Suprapubic skin (tissue), 4 donors: Measurements from ENCODE around the gene ESRRB.

- PRO-cap: no peak
- RAMPAGE, long total RNA, 4 experiments: no peak in any of the 4 experiments
Measured at GRCh38 chr14:75188336-75189287, 12.2 kb upstream of the TMED10 start.

- PRO-cap: no peak
- RAMPAGE, long total RNA, 4 experiments: no peak in any of the 4 experiments
Measured at GRCh38 chr14:75249394-75250406, 28.9 kb upstream of the FOS start.

DNA sequence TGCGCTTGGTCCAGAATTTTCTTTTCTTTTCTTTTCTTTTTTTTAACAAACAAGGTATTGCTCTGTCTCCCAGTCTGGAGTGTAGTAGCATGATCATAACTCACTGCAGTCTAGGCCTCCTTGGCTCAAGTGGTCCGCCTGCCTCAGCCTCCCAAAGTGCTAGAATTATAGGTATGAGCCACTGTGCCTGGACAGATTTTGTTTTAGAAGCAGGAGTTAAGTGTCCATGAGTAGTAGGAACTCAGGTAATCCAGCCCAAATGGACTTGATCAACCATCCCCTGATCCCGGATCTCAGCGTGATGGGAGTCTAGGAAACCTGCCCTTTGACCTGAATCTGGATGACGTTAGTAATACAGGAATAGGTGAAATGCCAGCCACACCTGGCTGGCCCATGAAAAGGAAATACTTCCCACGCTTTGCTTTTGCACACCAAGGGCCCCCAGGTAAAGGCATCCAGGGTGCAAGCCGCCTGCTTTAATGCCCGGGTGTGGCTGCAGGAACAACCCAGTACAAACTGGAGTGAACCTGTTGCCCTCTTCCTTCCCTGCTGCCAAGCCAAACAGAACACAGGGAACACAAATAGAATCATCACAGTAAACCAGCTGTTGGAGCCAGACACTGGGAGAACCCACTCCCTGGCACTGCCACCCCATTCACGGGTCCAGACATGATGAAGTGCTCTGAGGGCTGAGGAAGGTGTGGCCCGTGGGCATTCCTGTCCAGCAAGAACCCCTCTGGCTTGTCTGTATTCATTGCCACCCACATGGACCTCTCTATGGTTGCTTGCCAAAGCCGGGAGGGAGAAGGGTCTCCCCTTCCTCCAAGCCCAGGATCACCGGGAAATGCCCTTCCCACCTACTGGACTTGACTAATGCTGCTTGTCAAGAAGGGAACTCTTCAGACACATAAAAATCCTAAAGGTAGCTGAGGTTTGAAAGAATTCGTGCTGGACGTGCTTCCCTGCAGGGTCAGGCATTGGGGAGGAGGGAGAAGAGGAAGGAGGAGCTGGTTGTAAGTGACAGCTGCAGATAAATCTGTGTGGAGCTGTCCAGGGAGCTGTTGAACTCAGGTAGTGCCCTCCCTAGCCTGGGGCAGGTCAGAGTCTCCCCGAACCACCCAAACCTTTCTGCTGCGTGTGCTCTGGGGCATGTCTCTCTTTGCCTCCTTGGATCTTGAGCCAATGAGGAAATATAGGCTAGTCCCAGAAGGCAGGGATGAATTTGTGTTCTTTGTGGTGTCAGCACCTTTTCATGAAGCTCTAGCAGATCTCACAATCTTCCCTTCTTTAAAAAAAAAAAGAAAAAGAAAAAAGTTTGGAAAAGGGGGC lies 24.1 kb upstream of the FOS start:
- PRO-cap: no peak
- RAMPAGE, long total RNA, 4 experiments: no peak in any of the 4 experiments

GRCh38 chr14:75292350-75292687 lies 13.7 kb downstream of the FOS start:
- PRO-cap: no peak
- RAMPAGE, long total RNA, 4 experiments: no peak in any of the 4 experiments

GRCh38 chr14:75380774-75381228 lies 47.0 kb upstream of the JDP2 start:
- PRO-cap: no peak
- RAMPAGE, long total RNA, 4 experiments: no peak in any of the 4 experiments

DNA sequence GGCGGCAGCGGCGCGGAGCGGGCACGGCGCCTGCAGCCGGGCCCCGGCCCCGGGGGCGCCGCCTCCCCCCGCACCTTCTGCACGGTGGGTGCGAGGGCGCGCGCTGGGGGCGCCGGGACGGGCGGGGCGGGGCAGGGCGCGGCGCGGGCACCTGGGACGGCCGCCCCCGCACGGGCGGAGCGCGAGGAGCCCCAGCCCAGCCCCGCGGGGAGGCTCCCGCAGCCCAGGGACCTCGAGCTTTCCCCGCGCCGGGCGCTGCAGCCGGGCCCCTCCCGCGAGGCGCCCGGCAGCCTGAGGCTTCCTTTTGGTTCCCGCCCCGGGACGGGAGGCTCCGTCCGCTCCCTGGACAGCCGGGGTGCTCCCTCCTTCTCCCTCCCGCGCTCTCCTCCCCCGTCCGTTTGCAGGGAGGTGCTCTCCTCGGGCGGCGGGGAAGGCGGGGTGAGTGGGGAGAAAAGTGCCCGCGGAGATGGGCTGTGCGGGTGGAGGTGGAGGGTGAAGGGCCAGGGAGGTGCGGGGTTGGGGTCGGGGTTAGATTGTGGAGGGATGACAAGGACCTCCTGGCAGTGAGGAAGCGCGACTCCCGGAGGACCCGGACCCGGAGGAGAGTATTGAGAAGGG lies 456 bp downstream of the JDP2 start:
- PRO-cap: no peak
- RAMPAGE, long total RNA, 4 experiments: no peak in any of the 4 experiments

GRCh38 chr14:75434952-75435550 lies 7.2 kb downstream of the JDP2 start:
- PRO-cap: no peak
- RAMPAGE, long total RNA, 4 experiments: no peak in any of the 4 experiments

- PRO-cap: no peak
- RAMPAGE, long total RNA, 4 experiments: no peak in any of the 4 experiments
Measured at GRCh38 chr14:75559754-75560352, 18.6 kb upstream of the FLVCR2 start.

DNA sequence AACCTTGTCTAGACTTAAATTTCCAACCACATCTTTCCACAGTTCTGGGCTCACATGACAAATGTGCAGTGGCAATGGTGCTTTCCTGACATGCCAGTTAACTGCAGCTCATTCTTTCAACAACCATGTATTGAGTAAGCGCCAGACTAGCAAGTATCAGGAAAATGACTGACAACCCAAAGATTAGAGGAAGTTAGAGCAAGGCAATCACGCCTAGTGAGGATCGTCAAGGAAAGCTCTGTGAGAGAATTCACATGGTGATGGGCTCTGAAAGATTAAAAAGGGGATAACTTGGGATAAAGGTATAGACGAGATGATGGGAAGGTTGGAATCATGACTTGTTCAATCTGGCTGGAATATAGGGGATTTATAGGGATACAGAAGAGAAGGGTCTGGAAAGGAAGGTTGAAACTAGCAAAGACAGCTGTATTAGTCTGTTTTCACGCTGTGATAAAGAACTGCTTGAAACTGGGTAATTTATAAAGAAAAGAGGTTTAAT lies 35.9 kb downstream of the FLVCR2 start:
- PRO-cap: no peak
- RAMPAGE, long total RNA, 4 experiments: start-site peak on the plus strand in 1 of 4 experiments, centred at position 172 of the sequence, 12 reads per replicate

GRCh38 chr14:75978349-75978927 lies 3.4 kb downstream of the TGFB3 start:
- PRO-cap: no peak
- RAMPAGE, long total RNA, 4 experiments: no peak in any of the 4 experiments

DNA sequence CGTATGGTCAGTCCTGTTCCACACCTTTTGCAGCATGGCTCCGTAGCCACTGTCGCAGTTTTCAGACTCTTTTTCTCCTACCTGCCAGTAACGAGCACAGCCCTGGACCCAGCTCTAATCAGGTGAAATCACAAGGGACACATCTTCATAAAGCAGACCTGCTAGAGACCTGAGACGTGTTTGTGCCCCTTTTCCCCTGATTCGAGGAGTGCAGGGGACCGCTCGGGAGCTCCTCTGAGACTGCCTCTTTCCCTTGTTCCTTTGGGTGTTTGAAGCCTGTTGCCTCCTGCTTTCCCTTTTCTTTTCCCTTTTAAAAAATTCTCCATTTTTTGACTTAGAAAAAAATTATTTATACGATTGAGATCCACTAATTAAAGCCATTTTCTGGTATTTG lies 76.6 kb upstream of the GPATCH2L start:
- PRO-cap: no peak
- RAMPAGE, long total RNA, 4 experiments: no peak in any of the 4 experiments

GRCh38 chr14:76163527-76163914 lies 11.8 kb downstream of the GPATCH2L start:
- PRO-cap: no peak
- RAMPAGE, long total RNA, 4 experiments: no peak in any of the 4 experiments

- PRO-cap: no peak
- RAMPAGE, long total RNA, 4 experiments: no peak in any of the 4 experiments
Measured at GRCh38 chr14:76348787-76349372, 27.1 kb upstream of the ESRRB start.

GRCh38 chr14:76375870-76376486 lies at the start of gene ESRRB:
Gene ESRRB (plus strand): TSS chr14:76376137.
- PRO-cap: no peak
- RAMPAGE, long total RNA, 4 experiments: no peak in any of the 4 experiments

- PRO-cap: no peak
- RAMPAGE, long total RNA, 4 experiments: no peak in any of the 4 experiments
Measured at GRCh38 chr14:76761838-76762264, 583 bp downstream of the VASH1 start.

DNA sequence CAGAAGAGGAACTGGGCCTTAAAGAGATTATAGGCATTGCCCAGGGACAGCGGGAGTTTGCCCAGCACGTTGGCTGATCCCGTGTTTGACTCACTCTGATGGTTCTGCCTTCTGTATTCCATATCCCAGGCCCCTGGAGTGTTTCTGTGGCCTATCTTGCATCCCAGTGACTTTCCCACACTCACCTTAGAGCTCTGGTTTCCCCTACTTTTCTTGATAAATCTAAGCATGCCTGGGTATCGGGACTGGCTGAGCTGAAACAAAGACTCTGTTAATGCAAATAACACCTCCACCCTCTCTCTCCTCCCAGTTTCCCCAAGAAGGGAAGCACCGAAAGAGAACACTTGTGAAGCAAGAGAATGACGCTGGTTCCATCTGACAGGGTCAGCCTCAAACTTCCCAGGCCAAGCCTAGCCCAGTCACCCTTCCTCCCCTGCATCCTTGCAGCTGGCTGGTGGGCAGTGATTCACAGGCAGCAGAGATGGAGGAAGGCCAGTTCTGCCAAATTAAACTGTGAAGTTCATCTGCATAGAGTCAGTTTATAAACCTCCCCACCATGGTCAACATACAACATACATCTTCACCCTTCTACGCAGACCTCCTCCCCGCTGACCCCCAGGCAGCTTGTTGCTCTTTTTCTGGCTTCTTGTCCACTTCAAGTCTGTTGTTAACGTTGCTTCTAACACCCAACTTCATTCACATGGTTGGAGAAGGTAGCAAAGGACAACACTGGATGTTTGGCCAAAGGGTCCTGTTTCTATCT lies 2.8 kb downstream of the LRRC74A start:
- PRO-cap: no peak
- RAMPAGE, long total RNA, 4 experiments: no peak in any of the 4 experiments

DNA sequence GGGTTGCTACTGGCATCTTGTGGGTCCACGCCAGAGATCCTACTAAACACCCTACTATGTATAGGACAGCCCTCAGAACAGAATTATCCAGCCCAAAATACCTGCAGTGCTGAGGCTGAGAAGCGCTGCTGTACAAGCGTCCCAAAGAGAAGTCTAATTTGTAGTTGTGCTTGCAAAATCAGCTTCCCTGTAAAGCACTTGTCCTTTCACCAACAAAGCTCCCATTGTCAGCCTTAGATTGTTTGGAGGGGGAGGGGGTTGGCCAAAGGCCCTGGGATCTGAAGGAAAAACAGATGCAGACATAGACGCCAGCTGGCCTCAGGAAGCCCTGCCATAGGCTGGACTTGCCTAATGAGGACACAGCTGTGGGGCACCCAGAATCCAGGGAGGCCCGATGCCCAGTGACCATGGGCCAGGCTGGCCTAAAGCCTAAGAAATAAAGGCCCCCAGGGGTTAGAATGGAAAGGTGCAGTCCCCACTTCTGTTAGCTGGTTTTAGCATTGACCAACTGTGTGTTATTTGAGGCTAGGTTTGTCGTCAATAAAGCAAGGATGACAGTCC lies 3.9 kb downstream of the LRRC74A start:
- PRO-cap: no peak
- RAMPAGE, long total RNA, 4 experiments: no peak in any of the 4 experiments

DNA sequence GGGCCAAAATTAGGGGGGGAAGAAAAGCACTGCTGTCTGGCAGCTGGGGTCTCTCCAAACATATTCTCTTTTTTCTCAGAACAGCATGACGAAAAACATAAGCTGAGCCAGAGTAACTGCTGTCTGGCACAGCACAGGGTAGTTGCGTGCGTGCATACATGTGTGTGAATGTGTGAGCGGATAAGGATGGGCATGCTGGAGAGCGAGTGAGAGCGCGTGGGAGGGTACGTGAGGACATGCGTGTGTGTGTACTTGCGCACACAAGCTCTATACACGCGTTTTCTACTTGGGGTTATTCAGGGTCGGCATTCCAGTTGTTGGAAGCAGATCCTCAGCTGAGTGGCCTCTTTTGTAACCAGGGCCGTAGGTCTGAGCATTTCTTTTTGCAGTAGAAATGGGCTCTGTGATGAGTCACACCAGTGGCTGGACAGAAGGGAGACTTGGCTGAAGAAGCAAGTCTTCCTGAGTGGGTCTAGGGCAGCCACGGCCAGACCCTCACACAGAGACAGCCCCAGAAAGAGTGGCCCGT lies 77.9 kb downstream of the LRRC74A start:
- PRO-cap: no peak
- RAMPAGE, long total RNA, 4 experiments: no peak in any of the 4 experiments

GRCh38 chr14:77026626-77027186 lies 1.8 kb downstream of the IRF2BPL start:
- PRO-cap: unidirectional peak, minus-strand start at chr14:77026779
- RAMPAGE, long total RNA, 4 experiments: no peak in any of the 4 experiments

GRCh38 chr14:77051128-77051688 lies 22.7 kb upstream of the IRF2BPL start:
- PRO-cap: no peak
- RAMPAGE, long total RNA, 4 experiments: no peak in any of the 4 experiments